A172 (cell line): Measurements from ENCODE around the genes DNM1 and GOLGA2.

GRCh38 chr9:127927133-127927862 is 3.3 kb downstream of the PIP5KL1 start:
- RAMPAGE, long total RNA: no peak

DNA sequence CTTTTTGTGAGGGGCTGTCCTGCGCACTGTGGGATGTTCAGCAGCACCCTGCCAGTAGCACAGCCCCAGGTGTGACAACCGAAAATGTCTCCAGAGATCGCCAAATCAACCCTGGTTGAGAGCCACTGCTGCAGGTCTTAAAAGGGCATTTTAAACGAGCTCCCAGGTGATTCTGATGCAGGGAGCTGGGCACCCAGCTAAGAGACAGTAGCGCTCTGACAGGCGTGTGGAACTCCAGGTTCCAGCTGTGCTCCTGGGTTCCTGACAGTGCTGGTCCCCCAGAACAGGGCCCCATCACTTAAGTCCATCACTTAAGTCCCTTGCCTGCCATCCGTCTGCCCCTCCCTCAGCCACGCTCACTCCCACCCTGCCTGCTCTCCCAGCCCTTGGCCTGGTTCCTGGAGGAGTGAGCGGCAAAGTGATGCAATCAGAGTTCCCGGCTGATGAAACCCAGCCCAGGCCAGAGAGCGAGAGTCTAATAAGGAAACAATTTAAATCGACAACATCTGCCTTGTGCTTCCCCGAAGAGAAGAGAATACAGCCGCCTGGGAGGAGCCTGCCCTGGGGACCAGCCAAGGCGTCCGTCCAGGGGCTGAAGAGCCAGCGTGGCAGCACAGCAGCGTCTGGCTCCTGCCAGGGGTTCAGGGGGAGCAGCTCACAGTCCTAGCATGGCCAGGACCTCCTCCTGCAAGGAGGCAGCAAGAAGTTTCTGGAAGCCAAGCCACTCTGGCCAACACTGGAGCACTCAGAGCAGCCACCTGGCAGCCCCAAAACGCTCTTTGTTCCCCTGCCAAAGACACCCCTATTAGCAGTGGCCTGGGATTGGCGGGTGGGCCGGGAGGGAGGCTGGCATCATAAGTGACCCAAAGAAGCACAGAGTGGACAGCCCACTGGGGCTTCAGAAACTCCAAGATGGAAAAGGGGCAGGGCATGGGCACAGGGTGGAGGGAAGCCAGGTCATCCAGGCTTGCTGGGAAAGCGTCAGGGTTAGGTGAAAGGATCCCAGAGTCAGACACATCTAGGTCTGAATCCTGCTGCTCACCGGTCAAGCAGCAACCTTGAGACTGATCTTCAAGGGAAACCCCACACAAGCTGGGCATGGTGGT is 15.2 kb downstream of the EEIG1 start:
- RAMPAGE, long total RNA: no peak

- RAMPAGE, long total RNA: no peak
Measured at GRCh38 chr9:127975441-127976293, 5.1 kb downstream of the EEIG1 start.

GRCh38 chr9:128001633-128002199 is 20.9 kb upstream of the EEIG1 start:
- RAMPAGE, long total RNA: no peak

- RAMPAGE, long total RNA: no peak
Measured at GRCh38 chr9:128027210-128027682, 39.9 kb downstream of the NAIF1 start.

DNA sequence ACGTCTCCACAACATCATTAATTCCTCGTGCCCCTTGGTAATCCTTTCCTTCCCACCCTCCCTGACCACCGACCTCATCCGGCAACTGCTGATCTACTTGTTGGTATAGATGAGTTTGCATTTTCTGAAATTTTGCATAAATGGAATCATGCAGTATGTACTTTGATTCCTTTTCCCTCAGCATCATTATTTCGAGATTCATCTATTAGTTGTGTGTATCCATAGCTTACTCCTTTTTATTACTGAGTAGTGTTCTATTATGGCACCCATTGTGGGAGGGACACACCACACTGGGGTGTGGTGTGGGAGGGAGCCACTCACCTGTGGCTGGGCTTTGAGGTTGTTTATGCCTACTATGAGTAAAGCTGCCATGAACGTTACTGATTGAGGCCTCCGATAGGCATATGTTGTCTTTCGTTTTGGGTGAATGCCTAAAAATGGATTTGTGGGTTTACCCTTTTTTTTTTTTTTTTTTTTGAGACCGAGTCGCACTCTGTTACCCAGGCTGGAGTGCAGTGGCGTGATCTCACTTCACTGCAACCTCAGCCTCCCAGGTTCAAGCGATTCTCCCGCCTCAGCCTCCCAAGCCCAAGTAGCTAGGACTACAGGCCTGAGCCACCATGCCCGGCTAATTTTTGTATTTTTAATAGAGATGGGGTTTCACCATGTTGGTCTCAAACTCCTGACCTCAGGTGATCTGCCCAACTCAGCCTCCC is 36.2 kb downstream of the NAIF1 start:
- RAMPAGE, long total RNA: no peak

- RAMPAGE, long total RNA: no peak
Measured at GRCh38 chr9:128060893-128061825, 6.0 kb downstream of the NAIF1 start.

GRCh38 chr9:128116404-128116849 is 11.1 kb downstream of the PTGES2 start:
- RAMPAGE, long total RNA: no peak

- RAMPAGE, long total RNA: no peak
Measured at GRCh38 chr9:128202842-128204068, at the start of gene DNM1. TSS of gene DNM1 (plus strand) at chr9:128203379.

DNA sequence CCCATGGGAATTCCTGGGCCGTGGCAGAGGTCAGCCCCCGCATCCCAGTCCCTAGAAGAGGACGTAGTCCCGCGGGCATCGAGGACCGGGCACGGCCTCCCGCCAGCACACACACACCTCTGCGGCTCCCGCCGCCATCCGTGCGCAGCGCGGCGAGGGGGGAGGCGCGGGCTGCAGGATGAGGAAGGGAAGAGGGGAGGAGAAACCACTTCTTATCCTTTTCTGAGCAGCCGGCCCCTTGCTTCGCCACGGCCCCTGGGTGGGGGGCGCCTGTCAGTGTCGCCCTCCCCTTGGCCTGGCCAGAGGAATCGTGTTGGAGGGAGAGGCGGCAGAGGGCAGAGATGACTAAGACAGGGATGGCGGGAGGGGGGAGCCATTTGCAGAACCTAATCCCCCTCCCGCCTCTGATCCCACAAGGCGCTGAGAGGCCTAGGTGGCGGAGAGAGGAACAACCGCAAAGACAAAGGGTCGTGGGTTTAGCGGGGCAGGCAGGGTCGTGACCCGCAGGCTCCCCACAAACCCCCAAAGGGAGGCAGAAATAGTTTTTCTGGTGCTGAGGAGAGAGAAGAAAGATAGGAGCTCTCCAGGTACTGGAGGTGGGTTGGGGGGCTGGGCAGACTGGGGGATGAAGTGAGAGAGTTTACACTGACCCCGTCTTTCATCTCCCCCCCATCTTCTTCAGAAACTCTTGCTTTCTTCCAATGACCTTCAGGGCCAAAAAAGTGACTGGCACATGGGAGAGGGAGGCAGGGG is 1.1 kb downstream of the DNM1 start:
- RAMPAGE, long total RNA: no peak

- RAMPAGE, long total RNA: no peak
Measured at GRCh38 chr9:128211511-128212248, 8.5 kb downstream of the DNM1 start.

DNA sequence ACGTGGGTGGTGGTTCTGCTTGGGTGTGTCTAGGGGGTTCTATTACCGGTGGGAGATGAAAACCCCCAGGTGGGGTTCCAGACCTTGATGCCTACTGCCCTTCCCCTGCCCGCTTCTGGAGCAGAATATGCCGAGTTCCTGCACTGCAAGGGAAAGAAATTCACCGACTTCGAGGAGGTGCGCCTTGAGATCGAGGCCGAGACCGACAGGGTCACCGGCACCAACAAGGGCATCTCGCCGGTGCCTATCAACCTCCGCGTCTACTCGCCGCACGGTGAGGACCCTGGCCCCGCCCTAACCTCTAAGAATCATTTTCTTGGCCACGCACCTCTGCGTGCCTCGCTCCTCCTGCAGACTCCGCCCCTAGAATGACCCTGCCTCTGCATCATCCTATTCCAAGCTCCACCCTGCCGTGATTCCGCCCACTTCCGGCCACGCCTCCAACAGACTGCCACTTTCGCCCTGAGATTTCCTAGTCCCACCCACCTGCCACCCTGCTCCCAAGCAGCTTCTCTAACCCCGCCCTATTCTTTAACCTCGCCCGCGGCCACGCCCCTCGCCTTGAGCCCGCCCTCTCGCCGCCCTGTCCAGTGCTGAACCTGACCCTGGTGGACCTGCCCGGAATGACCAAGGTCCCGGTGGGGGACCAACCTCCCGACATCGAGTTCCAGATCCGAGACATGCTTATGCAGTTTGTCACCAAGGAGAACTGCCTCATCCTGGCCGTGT is 15.4 kb downstream of the DNM1 start:
- RAMPAGE, long total RNA: no peak

GRCh38 chr9:128259888-128260712 is 15.7 kb downstream of the GOLGA2 start:
- RAMPAGE, long total RNA: no peak

DNA sequence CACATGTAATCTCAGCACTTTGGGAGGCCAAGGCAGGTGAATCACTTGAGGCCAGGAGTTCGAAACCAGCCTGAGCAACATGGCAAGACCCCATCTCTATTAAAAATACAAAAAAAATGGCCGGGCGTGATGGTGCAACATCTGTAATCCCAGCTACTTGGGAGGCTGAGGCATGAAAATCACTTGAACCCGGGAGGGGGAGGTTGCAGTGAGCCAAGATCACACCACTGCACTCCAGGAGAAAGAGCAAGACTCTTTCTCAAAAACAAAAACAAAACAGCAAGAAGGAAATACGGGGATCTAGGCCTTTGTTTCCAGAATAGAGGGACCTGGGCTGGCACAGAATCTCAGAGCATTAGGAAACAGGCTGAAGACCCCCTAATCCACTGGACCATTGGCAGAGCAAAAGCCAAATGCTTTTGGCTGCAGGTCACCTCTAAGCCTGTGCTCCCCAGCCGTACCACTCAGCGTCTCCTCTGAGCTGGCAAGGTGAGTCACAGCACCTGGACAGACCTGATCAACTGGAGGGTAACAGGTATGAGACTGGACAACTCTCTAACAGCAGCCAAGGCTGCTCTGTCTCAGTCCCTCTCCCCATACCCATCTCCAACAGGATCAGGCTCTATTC is 4.9 kb downstream of the GOLGA2 start:
- RAMPAGE, long total RNA: no peak

DNA sequence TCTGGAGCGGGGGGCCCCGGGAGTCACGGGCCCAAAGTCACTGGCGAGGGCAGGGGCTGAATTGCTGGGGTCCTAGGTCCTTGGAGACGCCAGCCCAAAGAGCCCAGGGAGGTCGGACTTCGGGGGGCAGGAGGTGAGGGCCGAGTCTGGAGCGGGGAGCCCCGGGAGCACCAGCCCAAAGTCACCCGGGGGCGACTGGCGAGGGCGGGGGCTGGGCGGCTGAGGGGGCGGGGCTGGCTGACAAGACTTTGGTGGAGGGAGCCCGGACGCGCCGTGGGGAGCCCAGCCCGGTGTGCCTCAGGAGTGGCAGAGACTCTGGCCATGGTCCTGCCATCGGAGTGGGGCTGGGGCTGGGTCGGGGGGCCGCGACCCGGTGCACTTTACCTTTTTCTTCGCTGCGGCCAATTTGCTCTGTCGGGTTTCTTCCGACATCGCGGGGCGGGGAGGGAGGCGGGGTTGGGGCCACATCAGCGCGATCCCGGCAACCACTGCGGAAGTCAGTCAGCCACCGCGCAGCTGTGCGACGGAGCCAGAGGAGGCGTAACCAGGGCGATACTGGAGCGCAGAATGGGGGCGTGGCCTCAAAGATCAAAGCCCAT is at the start of gene GOLGA2:
TSS of gene GOLGA2 (minus strand) at position 499 of the 599 bp plus-strand sequence.
- RAMPAGE, long total RNA: start-site peak on the minus strand centred at position 438 of the sequence, 17 bp wide, 367 and 265 reads in 2 replicates

GRCh38 chr9:128344849-128345774 is 4.8 kb downstream of the SLC27A4 start:
- RAMPAGE, long total RNA: no peak

GRCh38 chr9:128352881-128353706 is 12.8 kb downstream of the SLC27A4 start:
- RAMPAGE, long total RNA: no peak

DNA sequence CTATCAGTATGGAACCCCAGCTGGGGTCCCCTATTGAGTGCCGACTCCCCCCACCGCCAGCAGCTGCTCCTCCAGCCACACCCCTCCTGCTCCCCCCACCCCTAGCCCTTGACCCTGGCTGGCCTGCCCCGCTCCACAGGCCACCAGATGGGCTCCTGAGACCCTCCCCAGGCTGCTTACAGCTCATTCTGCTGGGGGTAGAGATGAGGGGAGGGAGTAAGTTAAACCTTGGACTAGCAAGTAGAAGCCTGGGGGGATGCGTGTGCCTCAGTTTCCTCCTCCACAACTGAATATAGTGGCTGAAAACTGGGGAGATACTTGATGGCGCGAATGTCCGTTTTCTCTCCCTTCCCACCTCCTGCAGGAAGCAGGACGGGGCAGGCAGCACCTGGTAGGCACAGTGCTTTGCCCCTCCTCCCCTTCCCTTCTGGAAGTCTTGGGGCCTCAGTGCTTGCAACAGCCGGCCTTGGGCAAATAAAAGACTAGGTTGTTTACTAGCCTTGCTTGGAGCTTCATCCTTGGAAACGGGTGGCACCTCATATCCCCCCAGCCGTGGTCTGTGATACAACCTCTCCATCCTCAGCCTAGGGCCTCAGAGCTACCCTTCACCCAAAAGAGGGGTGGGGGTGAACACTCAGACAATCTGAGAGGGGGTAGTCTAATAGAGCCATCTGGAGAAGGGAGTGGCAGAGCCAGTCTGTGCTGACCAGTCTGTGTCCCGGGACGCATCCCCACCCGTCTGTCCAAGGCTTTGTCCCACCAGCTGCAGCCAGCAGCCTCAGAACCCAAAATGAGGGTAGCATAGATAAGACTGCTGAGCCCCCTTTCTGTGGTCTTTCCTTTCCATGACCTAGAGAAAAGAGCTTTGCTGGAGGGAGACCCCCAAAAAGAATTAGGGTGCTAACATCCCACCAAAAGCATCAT is 19.3 kb downstream of the URM1 start:
- RAMPAGE, long total RNA: no peak

DNA sequence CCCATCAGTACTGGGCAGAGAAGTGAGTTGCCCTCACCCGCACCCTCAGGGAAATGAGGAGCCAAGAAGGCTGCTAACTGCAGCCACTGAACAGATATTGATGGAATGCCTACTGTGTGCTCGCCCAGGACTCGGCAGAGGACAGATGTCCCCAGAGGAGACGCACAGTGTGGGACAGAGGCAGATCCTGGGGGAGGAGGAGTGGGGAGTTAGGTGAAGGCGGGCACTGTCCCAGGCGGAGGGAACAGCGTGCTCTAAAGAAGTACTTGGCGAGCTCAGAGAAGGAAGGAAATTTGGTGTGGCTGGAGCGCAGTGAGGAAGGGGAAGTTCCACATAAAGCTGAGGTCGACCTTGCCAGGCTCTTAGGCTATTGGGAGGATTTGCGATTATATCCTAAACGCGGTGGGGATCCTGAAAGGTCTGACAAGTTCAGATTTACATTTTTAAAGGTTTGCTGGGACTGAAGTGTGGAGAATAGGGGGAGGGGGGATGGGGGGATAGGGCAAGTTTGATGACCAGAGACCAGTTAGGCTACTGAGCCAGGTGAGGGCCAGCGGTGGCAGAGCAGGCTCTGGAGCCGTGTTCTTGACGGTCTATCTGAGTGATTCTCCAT is 23.6 kb upstream of the CERCAM start:
- RAMPAGE, long total RNA: no peak

- RAMPAGE, long total RNA: no peak
Measured at GRCh38 chr9:128421603-128421884, 887 bp downstream of the CERCAM start.